UCH-1 (cell line): ENCODE results near the gene RGMA.

GRCh38 chr15:93088732-93089597, at the start of gene RGMA:
Gene RGMA, minus strand, starts transcription at chr15:93089211.
- RRBS = 18% methylated on average over 49 of the region's 110 CpGs

DNA sequence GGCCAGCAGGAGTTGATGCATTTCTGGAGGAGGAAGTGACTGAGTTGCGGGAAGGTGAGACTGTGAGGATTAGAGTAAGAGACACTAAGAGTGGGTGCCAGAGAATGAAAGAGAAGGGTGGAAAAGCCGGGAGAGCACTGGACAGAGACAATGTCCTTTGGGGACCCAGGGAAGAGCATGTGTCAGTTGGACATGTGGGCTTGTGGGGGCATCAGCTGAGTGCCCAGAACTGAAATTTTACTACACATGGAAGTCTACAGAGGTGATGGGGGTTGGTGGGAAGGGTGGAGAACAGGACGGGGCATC, 83.4 kb downstream of the MCTP2 start:
- RRBS = no CpG with 5 or more reads among the region's 3 CpGs

- RRBS = no CpG with 5 or more reads among the region's 4 CpGs
These were observed 844.2 kb downstream of the MCTP2 start for GRCh38 chr15:95075515-95075946.

DNA sequence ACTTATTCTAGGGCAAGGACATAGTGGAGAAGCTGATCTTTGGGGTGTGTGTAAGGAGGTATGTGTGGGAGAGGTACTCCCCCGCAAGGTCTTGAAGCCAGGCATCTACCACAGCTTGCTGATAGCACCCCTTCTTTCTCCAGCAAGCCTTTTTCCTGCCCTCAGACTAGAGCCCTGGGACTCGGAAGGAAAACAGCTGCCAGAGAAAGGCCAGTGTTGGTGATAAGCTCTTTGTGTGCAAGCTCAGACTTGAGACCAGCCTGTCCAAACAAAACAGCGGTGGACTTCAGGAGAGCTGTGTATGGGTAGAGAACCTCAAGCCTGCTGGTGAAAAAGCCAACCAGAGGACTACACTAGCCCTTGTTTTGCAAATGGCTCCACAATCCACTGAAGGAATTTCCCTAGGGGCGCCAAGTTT, 1028.6 kb downstream of the MCTP2 start:
- RRBS = no CpG with 5 or more reads among the region's 4 CpGs

DNA sequence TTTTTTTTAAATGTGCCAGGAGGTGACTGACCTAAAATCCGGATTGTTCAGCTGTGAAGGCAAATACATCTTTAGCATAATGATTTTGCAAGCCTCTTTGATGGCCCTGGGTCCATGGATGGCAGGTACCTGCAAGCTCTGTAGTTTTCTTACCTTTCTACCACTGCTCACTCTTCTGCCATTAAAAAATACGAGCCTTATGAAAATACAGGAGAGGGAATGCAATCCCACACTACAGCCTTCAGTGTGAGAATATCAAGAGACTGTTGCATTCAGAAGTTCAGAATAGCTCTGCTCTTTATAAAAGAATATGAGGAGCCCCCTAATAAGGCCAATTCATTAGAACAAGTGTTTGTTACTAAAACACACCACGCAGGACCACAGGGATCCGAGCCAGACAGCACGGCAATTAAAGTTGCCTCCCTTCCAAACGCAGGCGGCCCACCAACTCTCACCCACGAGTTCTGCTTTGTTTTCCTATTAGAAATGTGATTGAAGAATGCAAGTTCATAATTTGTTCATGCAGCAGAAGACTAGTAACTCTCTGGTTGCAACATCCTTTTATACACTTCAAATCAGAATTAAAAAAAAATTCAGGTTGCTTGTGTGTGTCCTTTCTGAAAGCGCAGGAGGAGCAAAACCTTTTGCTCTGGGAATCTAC, 1044.3 kb upstream of the NR2F2 start:
- RRBS = no CpG with 5 or more reads among the region's 9 CpGs

DNA sequence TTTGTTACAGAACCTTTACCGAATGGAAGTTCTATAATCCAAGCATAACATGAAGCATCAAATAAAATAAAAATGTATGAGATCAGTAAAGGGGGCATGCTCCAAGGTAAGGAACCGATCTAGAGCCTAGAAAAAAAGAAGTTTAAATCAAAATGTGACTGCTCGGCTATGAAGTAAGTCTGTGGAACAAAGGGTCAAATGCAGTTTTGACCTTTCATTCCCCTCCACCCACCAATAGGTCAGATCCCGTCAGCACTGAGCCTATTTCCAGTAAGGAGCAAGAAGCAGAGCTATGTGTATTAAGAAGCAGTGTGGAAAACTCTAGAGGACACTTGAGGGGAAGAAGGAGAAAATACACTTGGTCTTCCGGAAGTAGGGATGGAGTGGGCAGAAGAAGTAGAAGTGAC, 888.5 kb upstream of the NR2F2 start:
- RRBS = no CpG with 5 or more reads among the region's 5 CpGs

GRCh38 chr15:95469616-95470143, 860.8 kb upstream of the NR2F2 start:
- RRBS = no CpG with 5 or more reads among the region's 6 CpGs

DNA sequence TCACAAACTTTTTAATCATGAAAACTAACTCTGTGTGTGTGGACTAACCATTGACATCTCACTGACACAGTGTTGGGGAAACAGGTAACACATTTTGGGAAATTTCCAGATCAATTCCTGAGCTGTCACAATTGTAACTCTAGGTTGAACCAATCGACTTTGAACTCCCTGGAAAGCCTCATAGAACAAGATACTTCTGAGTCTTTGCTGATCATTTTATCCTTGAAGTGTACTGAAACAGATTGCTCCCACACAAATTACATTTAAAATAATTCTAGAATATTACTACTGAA, 667.8 kb upstream of the NR2F2 start:
- RRBS = no CpG with 5 or more reads among the region's 1 CpG

GRCh38 chr15:95839810-95840596, 490.5 kb upstream of the NR2F2 start:
- RRBS = no CpG with 5 or more reads among the region's 9 CpGs

GRCh38 chr15:95843066-95843805, 487.3 kb upstream of the NR2F2 start:
- RRBS = no CpG with 5 or more reads among the region's 4 CpGs

- RRBS = no CpG with 5 or more reads among the region's 6 CpGs
These were observed 460.6 kb upstream of the NR2F2 start for GRCh38 chr15:95869822-95870455.

DNA sequence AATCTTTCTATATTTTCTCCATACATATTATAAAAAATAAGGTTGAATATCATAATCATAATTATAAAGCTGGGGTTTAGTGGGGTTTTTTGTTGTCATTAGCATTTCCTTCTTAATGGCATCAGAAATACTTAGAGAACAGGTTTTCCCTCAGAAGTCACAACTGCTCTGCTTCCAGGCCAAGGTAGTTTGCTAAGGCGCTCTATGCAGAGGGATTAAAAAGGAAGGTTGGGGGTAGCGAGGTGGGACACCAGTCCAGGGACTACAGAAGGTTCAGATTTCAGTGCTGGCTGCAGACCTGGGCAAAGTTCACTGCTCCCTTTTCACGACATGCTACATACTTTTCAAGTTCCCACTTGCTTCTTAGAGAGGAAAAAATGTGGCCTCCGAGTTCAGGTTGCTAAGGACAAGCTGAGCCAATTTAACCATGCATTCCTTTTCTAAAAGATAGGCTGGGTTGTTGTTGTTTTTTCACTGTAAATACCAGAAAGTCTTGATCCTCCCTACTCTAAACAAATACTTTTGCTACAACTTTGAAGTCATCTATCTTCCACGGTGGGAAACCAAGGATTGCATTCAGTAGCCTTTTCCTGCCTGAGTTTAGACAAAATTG, 158.7 kb upstream of the NR2F2 start:
- RRBS = no CpG with 5 or more reads among the region's 5 CpGs

- RRBS = no CpG with 5 or more reads among the region's 43 CpGs
These were observed 3.7 kb upstream of the NR2F2 start for GRCh38 chr15:96326521-96327453.

DNA sequence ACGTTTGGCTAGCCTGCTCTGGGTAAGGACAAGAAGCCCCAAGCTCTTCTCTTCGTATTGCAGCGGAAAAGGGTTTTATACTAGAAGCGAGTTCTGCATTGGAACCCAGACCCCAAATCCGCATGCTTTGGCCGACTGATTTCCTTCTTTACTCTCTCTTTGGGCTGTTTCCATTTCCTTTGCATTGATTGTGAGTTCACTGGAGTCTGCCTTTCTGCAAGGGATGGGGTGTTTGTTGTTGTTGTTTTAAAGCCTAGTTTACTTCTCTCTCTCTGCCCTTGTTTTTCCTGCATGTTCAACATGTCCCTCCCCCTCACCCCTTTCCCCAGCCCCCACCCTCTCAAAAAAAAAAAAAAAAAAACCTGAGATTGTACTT, 2.1 kb downstream of the NR2F2 start:
- RRBS = no CpG with 5 or more reads among the region's 6 CpGs

DNA sequence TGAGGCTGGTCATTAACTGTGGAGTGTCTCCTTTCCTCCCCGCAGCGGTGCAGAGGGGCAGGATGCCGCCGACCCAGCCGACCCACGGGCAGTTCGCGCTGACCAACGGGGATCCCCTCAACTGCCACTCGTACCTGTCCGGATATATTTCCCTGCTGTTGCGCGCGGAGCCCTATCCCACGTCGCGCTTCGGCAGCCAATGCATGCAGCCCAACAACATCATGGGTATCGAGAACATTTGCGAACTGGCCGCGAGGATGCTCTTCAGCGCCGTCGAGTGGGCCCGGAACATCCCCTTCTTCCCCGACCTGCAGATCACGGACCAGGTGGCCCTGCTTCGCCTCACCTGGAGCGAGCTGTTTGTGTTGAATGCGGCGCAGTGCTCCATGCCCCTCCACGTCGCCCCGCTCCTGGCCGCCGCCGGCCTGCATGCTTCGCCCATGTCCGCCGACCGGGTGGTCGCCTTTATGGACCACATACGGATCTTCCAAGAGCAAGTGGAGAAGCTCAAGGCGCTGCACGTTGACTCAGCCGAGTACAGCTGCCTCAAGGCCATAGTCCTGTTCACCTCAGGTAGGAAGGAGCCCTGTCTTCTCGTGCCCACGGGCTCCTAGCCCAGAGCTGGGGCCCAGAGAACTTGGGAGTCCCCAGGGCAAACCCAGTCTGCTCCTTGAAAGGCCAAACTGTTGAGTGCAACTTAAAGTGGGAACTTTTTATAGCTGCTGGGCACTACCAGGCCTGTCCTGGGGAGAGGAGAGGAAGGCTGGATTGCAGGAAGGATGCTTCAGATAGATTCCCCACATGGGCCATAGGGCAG, 3.7 kb downstream of the NR2F2 start:
- RRBS = no CpG with 5 or more reads among the region's 49 CpGs

DNA sequence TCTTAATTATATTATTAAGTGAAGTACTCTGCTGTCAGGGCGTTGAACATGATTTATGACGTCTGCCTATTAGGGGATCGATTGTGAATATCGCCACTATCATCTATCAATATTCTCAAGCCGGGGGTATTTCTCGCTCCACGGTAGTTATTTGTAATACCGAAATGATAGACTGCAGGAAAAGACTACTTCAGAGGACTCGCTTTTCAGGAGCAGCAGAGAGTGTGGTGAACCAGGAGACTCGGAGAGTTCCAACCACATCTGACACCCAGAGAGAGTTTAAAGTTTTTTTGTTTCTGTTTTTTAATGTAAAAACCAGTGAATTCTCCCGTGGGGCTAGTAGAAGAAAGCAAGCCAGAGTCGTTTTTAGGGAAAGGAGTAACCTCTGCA, 20.7 kb downstream of the NR2F2 start:
- RRBS = no CpG with 5 or more reads among the region's 12 CpGs

DNA sequence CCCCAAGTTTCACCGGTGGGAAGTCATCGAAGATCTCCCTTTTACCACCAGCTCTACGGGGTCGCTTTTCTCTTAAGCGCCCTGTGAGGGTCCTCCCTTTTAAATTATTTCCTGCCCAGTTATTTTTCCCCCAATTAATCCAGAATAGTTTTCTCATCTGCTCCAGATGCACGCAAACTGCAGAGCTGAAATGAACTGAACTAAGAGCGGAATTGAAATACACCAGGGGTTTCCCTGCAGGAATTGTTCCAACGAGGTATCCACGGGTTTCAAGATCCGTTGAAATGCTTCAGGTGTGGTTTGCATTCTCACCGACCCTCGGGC, 87.0 kb downstream of the NR2F2 start:
- RRBS = no CpG with 5 or more reads among the region's 12 CpGs

GRCh38 chr15:97974246-97974986, 13.9 kb downstream of the ARRDC4 start:
- RRBS = no CpG with 5 or more reads among the region's 7 CpGs

- RRBS = no CpG with 5 or more reads among the region's 7 CpGs
These were observed 199.5 kb downstream of the ARRDC4 start for GRCh38 chr15:98160087-98160412.